Metastatic Liver Carcinoma in the Lung (tissue), 2 donors: ENCODE measurements around the genes MIER2, TPGS1, FGF22, PRSS57 and PALM.

DNA sequence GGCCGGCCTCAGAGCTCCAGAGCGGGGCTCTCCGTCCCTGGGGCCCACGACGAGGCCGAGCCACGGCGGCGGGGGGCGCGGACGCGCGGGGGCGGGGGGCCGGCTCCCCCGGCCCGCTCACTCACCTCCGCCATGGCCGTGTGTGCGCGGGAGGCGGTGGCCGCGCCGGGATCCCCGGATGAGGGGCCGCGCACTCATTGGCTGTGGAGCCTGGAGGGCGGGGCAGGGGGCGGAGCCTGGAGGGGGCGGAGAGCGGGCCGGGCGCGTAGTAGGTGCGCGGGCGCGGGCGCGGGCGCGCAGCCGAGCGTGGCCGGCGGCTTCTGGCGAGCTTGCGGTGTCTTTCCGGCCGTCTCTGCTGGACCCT is at the start of gene MIER2:
Gene MIER2, minus strand, starts transcription at position 148 of the 364 bp plus-strand sequence.
- PRO-cap, 2 experiments: peak in 2 of 2 experiments; most common plus-strand start position 295 of the sequence (in 1); most common minus-strand start position 144 of the sequence (in 2)

DNA sequence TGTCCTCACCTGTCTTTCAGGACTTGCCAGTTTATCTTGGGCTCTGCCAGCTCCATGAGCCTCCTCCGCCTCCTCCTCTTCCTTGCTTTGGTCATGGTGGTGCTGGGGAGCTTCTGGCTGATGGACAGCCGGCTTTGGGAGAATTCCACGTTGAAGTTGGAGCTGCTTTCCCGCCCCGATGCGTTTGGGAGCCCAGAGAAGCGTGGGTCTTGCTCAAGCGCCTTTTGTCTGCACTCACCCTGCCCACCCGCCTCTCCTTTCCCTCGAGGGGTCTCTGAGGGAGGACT is 1.6 kb downstream of the THEG start:
- PRO-cap, 2 experiments: no peak in any of the 2 experiments

DNA sequence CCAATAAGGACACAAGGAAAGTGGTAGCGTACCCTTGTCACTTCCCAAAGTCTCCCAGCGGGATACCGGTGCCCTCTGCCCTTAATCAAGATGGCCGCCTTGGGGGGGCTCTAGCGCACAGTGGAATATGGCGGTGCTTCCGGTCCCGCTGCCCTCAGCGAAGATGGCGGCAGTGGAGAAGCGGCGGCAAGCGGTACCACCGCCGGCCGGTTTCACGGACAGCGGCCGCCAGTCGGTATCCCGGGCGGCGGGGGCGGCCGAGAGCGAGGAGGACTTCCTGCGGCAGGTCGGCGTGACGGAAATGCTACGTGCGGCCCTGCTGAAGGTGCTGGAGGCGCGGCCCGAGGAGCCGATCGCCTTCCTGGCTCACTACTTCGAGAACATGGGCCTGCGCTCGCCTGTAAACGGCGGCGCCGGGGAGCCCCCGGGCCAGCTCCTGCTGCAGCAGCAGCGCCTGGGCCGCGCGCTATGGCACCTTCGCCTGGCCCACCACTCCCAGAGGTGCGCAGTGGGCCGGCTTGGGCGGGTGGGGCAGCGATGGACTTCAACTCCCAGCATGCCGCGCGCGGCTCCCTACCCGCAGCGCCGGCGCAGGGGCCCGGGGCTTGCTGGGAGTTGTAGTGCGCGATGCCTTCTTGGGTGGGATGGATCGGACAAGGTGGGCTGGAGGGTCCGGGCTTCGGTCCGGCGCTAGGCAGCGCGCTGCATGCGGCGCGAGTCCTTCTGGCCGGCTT is at the start of gene TPGS1:
Gene TPGS1, plus strand, starts transcription at position 154 of the 734 bp plus-strand sequence.
- PRO-cap, 2 experiments: peak in 2 of 2 experiments; most common plus-strand start position 157 of the sequence (in 2); most common minus-strand start position 494 of the sequence (in 1)

GRCh38 chr19:518238-518745 is 11.0 kb downstream of the TPGS1 start:
- PRO-cap, 2 experiments: no peak in any of the 2 experiments

DNA sequence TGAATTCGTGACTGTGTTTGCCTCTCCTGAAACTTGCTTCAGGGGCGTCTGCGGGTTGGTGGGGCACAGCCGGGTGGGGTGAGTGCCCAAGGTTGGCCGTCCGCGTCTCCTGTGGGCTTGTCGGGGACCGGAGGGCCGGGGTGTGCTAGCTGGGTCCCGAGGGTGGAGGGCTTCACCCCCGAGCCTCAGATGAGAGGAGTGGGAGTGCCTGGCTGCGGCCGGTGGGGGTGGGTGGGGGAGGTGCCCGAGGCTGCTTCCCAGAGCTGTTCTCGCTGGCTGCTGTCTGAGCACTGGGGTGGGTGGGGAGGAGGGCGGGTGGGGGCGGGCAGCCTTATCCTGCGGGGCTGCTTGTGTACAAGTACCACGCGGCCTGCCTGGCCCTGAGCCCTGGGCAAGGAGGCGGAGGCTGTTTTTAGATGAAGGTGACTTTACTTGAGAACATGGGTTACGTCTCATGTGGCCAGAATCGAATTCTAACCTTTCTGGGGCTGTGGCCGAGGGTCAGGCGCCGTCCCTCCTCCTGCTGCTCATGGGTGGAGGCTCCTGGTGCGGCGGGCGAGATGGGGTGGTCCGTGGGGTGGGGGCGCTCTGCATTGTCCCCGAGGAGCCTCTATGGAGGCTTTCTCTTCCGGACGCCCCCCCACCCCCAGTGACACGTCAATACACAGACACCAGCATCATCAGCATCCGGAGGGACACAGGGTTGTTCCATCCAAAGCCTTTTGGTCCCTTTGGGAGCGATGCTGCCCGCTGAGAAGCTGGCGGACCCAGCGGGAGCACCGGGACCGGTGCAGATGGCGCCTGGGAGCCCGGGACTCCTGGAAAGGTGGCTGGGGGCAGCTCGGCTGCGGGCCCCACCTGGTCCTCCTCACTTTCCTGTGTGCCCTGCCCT is 3.2 kb downstream of the BSG start:
- PRO-cap, 2 experiments: no peak in any of the 2 experiments

DNA sequence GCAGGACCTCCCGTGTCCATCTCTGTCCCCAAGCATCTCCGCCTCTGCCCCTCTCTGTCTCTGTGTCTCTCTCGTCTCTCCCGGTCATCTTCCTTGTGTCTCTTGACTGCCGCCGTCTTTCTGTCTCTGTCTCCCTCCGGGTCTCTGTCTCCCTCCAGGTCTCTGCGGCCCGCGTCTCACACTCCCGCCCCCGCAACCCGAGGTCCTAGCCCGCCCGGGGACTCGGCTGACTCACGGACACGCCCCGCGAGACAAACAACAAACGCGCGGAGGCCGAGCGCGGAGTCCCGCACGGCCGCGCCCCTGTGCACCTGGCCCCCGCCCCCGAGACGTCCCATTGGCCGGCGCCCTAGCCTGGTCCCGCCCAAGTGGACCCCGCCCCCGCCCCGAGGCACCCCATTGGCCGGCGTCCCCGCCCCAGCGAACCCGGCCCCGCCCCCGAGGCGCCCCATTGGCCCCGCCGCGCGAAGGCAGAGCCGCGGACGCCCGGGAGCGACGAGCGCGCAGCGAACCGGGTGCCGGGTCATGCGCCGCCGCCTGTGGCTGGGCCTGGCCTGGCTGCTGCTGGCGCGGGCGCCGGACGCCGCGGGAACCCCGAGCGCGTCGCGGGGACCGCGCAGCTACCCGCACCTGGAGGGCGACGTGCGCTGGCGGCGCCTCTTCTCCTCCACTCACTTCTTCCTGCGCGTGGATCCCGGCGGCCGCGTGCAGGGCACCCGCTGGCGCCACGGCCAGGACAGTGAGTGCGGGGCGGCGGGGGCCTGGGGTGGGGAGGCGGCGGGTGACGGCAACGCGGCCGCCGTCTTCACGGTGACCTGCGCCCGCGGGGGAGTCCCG is at the start of gene FGF22:
Gene FGF22, plus strand, starts transcription at position 479 of the 837 bp plus-strand sequence.
- PRO-cap, 2 experiments: no peak in any of the 2 experiments

- PRO-cap, 2 experiments: no peak in any of the 2 experiments
Measured at GRCh38 chr19:646103-646823, 6.6 kb downstream of the FGF22 start.

DNA sequence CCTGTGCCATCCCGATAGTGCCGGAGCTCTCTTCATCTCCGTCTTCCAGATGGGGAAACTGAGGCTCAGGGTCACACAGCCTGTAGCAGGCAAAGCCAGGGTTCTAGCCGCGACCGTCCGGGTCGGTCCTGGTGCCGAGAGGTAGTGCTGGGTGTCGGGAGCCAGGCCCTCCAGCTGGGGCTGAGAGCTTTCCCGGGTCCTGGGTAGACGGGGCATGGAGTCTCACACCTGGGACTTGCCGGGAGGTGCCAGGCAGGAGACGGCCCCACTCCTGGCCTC is 516 bp downstream of the FSTL3 start:
- PRO-cap, 2 experiments: no peak in any of the 2 experiments

DNA sequence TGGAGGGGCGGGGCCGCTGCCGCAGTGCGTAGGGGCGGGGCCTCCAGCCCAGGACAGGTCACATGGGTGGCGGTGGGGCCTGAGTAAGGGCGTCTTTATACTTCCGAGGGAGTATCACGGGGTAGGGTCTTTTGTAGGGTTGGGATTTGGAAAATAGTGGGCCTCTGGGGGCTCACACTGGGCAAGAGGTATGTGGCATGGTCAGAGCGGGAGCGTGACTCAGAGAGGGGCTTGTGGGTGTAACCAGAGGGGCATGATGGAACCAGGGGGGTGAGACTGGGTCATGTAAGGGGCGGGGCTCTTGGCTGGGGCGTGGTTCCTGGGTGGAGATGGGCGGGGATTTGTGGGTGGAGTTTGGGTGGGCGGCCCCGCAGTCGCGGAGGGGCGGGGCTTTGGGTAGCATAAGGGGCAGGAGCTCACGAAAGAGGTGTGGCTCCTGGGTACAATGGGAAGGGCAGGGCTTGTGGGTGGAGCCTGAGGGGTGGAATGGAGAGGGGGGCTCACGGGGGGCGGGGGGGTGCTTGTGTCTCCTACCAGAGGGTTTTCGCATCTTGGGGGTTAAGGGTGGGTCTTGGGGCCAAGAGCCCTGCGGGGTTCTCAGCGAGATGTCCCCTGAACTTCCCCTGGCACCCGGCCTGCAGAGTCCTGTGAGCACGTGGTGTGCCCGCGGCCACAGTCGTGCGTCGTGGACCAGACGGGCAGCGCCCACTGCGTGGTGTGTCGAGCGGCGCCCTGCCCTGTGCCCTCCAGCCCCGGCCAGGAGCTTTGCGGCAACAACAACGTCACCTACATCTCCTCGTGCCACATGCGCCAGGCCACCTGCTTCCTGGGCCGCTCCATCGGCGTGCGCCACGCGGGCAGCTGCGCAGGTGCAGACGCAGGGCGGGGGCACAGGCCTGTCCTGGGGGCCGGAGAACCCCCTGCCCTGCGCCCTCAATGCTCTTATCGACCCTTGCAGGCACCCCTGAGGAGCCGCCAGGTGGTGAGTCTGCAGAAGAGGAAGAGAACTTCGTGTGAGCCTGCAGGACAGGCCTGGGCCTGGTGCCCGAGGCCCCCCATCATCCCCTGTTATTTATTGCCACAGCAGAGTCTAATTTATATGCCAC is 4.9 kb downstream of the FSTL3 start:
- PRO-cap, 2 experiments: peak in 2 of 2 experiments; most common plus-strand start position 61 of the sequence (in 2)

DNA sequence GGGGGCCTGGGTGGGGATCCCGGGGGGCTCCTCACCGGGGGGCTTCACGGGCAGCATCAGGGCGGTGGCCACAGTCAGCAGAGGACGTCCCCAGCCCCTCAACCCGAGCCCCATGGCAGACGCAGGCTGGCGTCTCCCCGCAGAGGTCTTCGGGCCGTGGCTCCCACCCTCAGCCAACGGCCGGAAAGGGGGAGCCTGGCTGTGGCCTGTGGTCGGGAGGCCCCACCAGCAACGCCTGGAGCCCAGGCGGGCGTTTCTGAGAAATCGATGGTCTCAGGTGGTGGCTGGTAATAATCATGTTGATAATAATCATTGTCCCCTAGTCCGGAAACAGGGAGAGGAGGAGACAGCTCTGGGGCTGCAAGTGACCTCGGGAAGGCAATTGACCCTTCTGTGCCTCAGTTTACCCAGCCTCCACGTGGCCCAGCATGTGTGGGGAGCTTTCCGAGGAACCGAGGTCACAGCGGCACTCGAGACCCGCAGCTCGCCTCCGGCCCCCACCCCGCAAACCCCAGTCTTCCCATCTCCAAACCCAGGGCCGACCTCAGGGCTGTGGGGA is at the start of gene PRSS57:
Gene PRSS57, minus strand, starts transcription at position 136 of the 559 bp plus-strand sequence.
- PRO-cap, 2 experiments: no peak in any of the 2 experiments

- PRO-cap, 2 experiments: peak in 1 of 2 experiments; most common plus-strand start chr19:708935 (in 1); most common minus-strand start chr19:708768 (in 1)
Measured at GRCh38 chr19:708492-709634, at the start of gene PALM. Gene PALM, plus strand, starts transcription at chr19:708935.

- PRO-cap, 2 experiments: no peak in any of the 2 experiments
Measured at GRCh38 chr19:730257-730633, 20.7 kb upstream of the MISP start.

GRCh38 chr19:791588-792216 is 5.5 kb upstream of the PTBP1 start:
- PRO-cap, 2 experiments: no peak in any of the 2 experiments

DNA sequence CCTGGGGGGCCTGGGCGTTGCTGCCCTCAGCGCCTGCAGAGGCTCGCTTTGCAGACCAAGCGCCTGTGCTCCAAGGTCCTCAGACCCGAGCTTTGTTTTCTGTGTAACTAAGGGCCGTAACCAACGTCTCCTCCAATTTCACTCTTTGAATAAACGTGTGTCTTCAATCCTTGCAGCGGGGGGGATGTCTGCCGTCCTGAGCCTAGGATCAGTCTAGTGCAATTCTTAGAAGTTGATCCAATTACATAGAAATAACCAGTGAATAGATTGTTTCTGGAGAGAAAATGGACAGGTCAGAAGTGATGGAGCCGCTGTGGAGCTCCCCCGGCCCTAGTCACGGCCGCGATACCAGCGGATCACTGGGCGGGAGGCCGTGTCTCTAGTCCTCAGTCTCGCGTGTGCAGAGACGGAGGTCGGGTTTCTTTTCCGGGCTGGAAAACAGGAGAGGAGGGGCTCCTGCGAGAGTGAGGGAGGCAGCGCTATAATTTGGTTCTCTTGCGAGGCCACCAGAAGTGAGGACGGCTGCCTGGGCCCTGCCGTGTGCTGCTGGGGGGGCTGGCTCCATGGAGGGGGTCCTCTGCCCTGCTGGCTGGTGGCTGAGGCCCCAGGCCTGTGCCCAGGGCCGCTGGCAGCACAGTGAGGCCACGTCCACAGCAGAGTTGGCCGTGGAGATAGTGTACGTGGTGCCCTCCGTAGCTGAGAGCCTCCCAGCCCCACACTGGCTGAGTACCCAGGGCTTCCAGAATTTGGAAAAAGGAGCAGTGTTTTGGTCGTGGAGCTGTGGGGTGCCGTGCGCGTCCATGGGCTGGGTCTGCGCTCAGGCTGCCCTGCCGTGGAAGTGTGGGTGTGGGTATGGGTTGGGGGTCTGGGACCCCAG is 5.6 kb downstream of the PTBP1 start:
- PRO-cap, 2 experiments: no peak in any of the 2 experiments

DNA sequence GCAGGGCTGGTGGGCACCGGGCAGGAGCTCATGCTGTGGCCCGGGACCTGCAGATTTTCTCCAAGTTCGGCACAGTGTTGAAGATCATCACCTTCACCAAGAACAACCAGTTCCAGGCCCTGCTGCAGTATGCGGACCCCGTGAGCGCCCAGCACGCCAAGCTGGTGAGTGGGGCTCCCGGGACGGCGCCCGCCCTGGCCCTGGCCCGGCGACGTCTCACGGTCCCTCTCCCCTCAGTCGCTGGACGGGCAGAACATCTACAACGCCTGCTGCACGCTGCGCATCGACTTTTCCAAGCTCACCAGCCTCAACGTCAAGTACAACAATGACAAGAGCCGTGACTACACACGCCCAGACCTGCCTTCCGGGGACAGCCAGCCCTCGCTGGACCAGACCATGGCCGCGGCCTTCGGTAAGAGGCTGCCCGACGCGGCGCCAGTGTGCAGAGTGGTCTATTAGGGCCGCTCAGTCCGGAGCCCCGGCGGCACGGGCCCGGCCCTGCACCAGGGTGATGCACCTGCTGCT is 7.6 kb downstream of the PTBP1 start:
- PRO-cap, 2 experiments: no peak in any of the 2 experiments

DNA sequence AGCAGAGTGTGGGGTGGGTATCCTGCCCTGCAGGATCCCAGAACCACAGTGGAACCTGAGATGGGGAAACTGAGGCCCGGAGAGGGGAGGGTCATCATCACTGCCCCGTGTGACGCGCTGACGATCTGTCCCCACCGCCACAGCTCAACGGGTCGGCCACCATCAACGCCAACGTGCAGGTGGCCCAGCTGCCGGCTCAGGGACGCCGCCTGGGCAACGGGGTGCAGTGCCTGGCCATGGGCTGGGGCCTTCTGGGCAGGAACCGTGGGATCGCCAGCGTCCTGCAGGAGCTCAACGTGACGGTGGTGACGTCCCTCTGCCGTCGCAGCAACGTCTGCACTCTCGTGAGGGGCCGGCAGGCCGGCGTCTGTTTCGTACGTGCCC is 3.3 kb downstream of the ELANE start:
- PRO-cap, 2 experiments: no peak in any of the 2 experiments

- PRO-cap, 2 experiments: no peak in any of the 2 experiments
Measured at GRCh38 chr19:869152-869954, 9.9 kb downstream of the CFD start.

DNA sequence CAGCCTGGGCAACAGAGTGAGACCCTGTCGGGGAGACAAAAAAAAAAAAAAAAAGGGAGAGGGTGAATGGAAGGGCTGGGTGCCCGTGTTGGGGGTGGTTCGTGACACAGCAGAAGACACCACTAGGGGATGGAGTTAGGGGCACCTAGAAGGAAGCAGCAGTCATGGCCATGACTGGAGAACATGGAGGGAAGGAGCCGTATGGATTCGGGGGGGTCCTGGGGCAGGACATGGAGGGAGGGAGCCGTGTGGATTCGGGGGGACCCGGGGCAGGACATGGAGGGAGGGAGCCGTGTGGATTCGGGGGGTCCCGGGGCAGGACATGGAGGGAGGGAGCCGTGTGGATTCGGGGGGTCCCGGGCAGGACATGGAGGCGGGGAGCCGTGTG is 11.1 kb downstream of the CFD start:
- PRO-cap, 2 experiments: no peak in any of the 2 experiments

- PRO-cap, 2 experiments: no peak in any of the 2 experiments
Measured at GRCh38 chr19:940122-940507, 14.3 kb downstream of the ARID3A start.

DNA sequence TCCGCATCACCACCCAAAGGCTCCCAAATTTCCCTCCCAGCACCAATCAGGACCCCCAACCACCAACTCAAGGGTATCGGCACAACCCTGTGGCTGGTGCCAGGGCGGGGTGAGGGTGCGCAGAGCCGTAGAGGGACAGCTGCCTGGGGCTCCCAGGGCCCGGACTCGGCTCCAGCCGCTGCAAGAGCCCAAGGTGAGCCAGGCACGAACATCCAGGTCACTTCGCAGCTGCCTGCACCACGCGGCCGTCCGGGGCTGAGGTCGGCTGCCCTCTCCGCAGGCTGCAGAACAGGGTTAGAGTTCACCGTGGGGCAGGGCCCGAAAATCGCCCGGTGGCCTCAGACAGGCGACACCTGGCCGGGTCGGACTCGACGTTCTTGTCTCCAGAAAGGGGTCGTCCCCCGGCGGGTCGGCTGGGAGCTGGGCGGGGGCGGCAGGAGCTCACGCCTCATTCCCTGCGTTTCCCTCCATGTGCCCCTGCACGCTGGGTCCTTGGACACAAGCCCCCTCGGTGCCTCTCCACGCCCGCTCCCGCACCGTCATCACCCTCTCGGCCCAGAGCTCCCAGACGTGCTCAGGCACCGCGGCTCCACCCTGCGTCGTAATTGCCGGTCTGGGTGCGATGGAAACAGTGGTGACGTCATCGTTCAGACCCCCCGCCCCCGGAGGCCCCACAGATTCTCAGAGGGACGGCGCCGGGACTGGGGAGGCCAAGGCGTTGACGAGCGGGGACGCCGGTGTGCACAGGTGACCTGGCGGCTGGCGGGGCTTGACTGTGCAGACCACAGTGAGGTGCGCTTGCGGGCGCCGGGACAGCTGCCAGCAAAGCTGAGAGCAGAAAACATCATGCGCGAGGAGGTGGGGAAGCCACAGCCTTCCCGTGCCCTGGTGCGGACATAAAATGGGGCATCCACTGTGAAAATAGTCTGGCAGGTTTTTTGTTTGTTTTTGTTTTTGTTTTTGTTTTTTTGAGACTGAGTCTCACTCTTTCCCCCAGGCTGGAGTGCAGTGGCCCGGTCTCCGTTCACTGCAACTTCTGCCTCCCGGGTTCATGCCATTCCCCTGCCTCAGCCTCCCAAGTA is 4.0 kb upstream of the GRIN3B start:
- PRO-cap, 2 experiments: peak in 1 of 2 experiments; most common plus-strand start position 676 of the sequence (in 1); most common minus-strand start position 544 of the sequence (in 1)